Left lobe of liver (tissue), 1 donor: ENCODE data around the gene CDKN2AIP.

DNA sequence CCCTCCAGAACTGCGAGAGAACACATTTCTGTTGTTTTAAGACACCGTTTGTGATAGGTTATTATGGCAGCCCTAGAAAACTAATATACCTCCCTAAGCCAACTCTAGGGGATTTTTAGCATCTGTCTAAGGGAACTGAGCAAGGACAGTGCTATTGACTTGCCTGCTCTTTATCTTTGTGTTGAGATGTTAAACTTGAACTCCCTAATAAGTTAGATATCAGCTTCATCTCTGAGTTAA lies 147.5 kb downstream of the GLRA3 start:
- PRO-cap = no peak

GRCh38 chr4:175992749-175993185 lies 72.9 kb upstream of the WDR17 start:
- PRO-cap = no peak

DNA sequence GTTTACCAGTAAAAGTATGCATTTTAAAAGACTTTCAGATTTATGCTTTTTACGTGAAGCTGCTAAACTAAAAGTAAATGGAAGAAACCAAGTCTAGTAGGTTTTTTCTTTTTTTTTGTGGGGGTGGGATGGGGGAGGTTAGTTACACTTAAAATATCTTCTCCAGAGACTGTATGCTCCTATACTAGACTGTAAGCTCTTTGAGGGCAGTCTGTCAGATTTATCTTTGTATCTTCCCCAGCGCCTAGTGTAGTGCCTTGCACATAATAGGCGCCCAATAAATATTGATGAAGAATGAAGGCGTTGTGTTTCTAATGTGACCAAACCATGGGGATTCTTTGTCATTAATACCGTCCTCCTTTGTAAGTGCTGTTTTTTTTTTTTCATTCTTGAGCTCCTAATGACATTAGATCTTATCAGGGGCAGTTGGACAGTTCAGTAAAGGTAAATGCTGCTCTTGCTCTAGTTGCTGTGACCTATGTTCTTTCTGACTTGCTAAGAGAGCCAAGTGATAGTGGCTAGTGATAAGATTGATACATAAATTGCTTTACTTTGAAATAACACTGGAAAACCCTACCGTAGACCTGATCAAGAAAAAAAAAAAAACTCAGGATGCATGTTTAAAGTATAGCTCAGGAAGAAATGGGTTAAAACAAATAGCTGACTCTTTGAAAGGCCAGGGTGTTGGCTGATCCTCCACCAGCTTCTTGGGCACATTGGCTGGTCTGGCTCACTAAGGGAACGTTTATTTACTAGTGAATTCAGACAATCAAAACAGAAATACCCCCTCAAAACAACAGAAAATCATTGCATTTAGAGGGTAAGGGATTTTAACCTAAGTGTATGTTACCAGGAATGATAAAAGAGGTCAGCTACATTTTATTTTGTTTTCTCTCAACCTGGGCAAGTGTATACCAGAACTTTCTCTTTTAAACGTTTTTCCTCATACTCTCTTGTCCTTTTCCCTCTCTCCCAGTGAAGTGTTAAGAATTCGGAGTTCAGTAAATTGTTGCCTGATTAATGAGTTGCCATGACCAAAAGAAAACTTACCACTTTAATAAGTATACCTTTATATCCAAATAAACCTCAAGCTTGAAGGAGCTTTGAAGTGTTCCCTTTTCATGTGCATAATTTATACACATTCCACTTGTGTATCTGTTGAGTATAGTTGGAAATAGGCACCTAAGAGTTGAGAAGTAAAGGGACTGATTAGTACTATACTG lies 12.6 kb downstream of the SPCS3 start:
- PRO-cap = no peak

DNA sequence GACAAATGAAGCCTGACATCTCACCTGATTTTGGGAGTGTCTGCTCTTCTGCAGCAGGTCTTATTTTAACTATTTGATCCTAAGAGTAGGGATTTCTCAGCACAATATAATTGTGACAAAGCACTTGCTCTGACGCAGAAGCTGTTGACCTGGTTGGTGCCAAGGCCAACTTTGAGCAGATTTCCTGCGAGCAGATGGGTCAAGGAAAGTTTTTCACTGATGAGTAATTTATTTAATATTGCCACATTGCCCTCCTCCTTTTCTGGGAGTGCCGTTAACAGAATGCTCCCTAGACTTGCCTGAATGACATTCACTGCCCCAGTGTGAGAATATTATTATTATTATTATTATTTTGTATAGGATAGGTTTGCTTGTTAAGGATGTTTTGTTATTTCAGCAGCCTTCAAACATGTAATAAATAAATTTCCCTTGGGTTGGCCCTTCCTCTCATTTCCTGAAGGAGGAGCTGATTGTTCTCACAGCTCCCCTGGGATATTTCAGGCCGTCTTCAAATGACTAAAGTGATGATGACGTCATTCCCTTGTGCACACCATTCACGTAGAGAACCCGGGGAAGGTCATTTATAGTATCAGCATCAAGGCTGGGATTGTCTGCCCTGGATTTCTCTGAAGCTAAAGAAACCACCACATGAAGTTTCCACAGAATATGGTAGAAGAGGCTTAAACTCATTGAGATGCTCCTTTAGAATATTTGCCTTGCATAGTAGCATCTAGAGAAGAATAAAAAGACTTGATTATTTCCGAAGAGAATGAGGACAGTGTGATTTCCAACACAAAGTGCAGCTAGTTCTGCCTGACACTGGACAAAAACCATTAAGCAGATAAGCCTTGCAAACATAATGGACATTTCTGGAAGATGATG lies 156.8 kb downstream of the VEGFC start:
- PRO-cap = no peak

DNA sequence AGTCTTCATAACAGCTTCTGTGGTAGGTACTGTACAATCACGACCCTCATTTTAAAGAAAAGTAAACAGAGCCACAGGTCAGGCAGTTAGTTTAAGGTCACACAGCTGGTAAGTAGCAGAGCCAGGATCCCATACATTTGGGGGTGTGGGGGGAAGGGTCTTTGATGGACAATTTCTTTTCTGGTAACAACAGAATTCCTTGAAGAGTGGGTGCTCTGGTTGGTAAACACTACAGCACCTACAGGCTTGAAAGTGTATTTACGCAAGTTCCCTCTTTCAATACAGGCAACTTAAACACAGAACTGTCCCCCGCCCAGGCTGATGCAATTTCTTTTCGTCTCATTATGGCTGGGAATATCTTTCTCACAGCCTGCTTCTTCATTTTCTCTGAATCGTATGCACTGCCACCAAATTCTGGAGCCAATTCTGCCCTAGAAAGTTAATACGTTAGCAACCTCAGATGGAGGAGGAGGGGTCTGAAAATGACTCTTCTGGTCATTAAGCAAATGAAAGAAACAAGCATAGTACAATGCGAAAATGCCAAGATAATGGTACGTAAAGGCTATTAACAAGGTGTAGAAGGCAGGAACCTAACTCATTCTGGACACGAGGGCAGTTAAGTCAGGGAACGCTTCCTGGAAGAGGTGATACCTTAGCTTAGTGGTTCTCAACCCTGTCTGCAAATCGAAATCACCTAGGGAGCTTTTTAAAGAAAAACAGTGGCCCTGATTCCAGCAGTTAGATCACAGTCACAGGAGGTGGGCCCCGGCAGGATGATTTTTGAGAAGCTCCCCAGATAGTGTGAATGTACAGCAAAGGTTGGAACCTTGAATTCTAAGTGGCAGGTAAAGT lies 1.1 kb downstream of the AGA start:
- PRO-cap = no peak

- PRO-cap = no peak
These were observed 2089.3 kb upstream of the TENM3 start for GRCh38 chr4:180153896-180154360.

DNA sequence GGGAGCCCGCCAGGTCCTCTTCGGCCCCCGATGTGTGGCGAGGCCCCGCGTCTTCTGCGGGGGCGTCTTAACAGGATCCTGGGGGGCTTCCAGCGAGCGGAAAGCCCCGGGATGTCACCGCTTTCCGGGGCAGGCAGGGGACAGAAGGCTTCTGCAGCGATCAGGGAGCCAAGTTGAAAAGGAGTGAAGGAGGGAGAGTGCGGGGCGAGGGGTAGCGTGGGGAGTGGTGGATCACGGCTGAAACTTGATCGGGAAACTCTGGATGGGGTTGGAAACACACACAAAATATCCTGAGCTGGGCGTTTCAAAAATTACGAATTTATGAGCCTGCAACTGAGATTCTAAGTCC lies 98.1 kb upstream of the TENM3 start:
- PRO-cap = no peak

DNA sequence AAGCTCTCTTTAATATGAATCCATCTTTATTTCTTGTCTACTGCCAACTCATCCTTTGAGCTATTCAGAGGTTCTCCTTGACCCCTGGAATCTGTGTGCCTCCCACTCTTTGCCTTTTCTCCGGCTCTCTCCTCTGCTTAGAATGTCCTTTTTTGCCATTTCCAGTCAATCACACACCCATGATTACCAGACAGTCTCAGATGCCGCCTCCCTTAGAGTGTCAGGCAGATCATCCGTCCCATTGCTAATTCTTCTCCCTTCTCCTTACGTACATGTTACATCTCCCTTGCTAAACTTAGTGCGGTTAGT lies 52.0 kb upstream of the TENM3 start:
- PRO-cap = no peak

GRCh38 chr4:182447742-182448324 lies 204.6 kb downstream of the TENM3 start:
- PRO-cap = no peak

GRCh38 chr4:182458368-182458777 lies 215.2 kb downstream of the TENM3 start:
- PRO-cap = no peak

DNA sequence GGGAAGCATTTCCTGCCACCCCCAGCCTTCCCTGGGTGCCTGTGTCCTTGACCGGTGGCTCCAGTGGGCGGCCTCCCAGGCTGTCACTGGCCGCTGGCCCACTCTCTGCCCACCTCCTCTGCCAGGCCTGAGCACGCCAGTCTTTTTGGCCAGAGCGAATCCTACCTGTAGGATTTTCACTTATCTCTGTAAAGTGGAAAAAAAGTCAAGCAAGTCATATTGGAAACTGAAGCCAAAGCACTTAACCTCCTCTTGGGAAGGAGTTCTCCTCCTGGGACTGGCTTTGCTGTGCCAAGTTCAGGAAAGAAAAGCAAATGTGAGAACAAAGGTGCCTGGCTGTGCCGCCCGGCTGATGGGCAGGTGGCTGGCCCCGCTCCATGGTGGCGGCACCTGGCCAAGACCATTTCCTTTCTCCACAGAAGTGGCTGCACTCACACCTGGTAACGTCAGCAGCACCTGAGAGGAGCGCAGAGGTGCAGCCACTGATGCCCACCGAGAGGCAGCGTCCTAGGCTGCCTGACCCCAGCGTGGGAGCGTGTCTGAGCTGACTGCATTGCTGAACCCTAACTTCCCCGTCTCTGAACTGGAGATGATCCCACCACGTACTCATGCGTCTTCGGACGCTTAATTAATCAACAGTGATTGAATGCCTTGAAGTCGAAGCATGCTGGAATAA lies 54.3 kb downstream of the DCTD start:
- PRO-cap = no peak

GRCh38 chr4:183100804-183101175 lies 1.7 kb downstream of the WWC2 start:
- PRO-cap = no peak

GRCh38 chr4:183165498-183165756 lies 66.4 kb downstream of the WWC2 start:
- PRO-cap = no peak

- PRO-cap = no peak
These were observed 51.4 kb downstream of the CLDN22 start for GRCh38 chr4:183268652-183269144.

- PRO-cap = no peak
These were observed 49.2 kb downstream of the CLDN22 start for GRCh38 chr4:183270875-183271314.

DNA sequence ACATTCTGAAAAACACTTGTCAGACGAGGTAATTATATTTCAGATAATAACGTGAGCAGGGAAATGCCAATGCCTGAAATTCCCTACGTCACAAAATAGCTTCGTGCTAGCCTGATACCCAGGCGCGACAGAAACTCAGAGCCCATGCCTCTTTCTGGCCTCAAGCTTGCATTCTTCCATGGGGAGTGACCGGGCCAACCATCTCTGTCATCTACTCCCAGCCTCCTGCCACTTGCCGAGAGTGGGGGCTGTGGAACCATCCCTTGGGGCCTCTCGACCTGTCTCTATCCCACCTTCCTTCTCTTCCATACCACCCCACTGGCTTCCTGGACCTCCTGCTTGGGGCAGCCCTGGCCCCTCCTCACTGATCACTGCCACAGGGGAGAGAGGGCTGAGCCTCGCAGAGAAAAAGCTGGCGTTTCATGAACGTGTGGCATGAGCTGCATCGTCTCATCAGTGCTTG lies 34.5 kb upstream of the CDKN2AIP start:
- PRO-cap = no peak

DNA sequence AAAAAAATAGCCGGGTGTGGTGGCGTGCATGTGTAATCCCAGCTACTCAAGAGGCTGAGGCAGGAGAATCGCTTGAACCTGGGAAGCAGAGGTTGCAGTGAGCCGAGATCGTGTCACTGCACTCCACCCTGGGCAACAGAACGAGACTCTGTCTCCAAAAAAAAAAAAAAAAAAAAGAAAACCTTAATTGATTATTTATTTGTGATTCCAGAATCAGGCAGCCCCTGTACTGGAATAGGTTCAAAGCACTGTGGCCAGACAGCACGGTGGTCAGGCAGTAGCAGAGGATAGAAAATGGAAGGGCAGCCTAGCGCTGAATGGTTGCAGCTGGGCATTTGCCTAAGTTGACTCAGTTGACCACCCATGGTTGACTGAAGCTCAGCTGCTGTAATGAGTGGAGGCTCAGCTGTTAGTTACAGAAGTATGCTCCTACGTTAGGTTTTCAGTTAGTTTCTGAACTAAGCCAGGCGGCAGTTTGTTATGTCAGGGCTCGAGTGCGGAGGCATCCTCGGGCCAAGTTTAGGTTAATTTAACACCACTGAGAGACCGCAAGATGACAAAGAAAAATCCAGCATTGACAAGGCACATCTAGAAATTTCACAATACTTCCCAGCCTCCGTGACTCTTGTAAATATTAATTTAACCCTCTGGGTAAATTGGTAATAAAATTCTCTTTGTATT lies 33.3 kb upstream of the CDKN2AIP start:
- PRO-cap = no peak

GRCh38 chr4:183444474-183445503 lies at the start of gene CDKN2AIP:
CDKN2AIP (plus strand) TSS chr4:183444636.
- PRO-cap = bidirectional peak, plus-strand start at chr4:183444636, minus-strand start at chr4:183444551

DNA sequence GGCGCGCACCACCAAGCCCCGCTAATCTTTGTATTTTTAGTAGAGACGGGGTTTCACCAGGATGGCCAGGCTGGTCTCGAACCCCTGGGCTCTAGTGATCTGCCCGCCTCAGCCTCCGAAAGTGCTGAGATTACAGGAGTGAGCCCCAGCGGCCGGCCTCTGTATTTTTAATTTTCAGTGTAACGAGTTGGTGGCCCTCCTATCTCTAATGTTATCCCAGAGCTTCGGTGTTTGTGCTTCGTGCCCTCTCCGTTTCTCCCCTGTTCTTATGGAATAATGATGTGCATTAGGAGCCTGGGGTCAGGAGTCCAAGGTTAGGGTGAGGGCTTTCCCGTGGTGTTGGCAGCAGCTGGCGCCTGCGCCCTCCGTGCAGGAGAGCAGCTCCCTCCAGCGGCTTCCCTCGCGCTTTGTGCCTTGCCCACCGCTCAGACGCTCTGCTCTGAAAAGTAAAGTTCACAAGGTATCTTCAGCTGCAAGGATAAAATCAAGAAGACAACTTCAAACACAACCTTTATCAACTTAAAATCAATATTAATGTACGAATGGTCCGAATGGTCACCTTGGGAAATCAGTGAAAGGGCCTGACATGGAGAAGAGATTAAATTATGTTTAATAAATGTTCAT lies 62.1 kb downstream of the TRAPPC11 start:
- PRO-cap = unidirectional peak, minus-strand start at position 262 of the sequence

- PRO-cap = no peak
These were observed 134.8 kb downstream of the STOX2 start for GRCh38 chr4:184039802-184040398.